ENCODE measurements around a stretch of chr14.

DNA sequence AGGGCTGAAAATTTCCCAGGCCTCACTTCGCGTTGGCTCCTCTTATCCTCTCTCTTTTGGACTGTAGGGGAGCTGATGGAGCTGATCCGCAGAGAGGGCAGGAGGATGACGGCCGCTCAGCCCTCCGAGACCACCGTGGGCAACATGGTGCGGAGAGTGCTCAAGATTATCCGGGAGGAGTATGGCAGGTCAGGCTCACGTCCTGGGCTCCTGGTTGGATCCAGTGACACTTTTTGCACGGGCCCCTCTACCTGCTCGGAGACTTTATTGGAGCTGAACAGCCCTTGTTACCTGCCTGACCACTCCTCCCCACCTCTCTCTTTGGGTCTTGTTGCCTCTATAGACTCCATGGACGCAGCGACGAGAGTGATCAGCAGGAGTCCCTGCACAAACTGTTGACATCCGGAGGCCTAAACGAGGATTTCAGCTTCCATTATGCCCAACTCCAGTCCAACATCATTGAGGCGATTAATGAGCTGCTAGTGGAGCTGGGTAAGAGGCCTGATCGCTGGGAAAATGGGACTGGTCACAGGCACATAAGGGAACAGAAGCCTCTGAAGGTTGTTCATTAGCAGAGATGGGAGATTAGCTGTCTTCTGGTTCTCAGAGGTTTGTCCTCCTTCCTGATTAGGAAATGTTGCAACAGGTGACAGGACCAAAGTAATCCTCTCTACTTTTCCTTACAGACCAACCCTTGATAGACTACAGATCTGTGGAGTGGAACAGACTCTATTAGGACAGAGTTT lies 660 bp downstream of the EIF2B2 start:
- PRO-cap = unidirectional peak, minus-strand start at position 320 of the sequence
- RRBS = no CpG with 5 or more reads among the region's 19 CpGs

GRCh38 chr14:75070818-75071399 lies 1.5 kb downstream of the ZC2HC1C start:
- PRO-cap = no peak
- RRBS = no CpG with 5 or more reads among the region's 14 CpGs

DNA sequence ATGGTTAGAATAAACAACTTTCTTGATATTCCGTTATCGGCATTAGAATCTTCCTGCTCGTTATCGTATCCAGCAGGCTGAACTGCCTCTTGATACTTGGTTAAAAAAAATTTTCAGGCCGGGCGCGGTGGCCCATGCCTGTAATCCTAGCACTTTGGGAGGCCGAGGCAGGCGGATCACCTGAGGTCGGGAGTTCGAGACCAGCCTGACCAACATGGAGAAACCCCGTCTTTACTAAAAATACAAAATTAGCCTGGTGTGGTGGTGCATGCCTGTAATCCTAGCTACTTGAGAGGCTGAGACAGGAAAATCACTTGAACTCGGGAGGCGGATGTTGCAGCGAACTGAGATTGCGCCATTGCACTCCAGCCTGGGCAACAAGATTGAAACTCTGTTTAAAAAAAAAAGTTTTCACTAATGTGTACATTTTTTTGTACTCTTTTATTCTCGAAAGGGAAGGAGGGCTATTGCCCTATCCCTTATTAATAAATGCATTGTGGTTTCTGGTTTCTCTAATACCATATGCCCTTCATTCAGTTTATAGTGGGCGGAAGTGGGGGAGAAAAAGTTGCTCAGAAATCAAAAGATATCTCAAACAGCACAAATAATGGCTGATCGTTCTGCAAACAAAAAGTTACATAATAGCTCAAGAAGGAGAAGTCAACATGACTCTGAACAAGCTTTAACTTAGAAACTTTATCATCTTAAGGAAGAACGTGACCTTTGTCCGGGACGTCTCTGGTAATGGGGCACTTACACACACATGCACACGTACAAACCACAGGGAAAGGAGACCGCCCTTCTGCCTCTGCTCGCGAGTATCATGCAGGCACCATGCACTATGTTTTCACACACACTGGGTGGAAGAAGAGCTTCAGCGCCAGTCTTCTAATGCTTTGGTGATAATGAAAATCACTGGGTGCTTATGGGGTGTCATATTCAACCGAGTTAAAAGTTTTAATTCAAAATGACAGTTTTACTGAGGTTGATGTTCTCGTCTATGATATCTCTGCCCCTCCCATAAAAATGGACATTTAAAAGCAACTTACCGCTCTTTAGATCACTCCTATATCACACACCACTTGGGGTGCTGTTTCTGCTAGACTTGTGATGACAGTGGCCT lies 4.4 kb downstream of the FOS start:
- PRO-cap = no peak
- RRBS = no CpG with 5 or more reads among the region's 30 CpGs

DNA sequence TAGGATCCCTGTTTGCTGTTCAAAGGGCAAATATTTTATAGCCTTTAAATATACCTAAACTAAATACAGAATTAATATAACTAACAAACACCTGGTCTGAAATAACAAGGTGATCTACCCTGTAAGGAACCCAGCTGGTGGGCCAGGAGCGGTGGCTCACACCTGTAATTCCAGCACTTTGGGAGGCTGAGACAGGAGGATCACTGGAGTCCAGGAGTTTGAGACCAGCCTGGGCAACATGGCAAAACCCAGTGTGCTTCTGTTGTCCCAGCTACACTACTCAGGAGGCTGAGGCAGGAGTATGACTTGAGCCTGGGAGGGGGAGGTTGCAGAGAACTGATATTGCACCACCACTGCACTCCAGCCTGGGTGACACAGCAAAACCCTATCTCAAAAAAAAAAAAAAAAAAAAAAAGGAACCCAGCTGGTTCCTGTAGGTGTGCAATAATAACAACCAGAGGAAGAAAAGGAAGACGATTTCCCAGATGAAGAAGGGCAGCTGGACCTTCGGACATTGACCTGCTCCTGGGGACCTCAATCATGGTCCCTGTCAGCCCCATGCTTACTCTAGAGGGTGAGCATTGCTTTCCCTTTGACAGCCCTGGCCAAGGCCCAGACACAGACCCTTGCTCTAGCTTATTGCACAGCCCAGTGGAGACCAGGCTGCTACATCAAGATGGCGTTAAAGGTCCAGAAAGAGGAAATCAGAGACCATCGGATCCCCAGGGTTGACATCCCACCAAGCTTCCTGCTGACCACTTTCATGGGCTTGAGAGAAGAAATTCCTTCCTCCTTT lies 5.4 kb downstream of the FOS start:
- PRO-cap = no peak
- RRBS = no CpG with 5 or more reads among the region's 5 CpGs

DNA sequence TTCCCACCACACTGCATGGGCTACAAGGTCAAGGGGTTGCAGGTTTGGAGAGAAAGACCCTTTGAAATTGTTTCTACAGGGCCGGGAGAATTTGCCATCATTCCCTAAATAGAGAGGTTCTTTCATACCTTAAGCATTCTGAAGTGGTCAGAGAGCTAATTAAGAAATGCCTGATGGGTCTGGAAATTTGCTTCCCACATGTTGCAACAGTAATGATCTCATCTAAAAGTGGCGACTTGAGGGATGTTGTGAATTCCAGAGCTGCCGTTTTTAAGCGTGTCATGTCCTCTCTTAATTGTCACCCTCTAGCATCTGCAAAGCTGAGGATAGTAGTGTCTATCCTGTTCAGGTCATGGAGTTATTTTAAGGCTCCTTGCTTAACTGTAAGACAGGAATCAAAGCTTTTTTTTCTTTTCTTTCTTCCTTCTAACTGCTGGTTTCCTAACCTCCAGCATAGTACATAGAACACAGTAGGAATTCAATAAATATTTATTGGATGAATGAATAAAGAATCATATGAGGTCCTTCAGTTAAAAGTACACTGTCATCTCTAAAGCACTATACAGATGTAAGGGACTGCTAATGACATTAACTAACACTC lies 60.5 kb downstream of the FOS start:
- PRO-cap = no peak
- RRBS = no CpG with 5 or more reads among the region's 4 CpGs

DNA sequence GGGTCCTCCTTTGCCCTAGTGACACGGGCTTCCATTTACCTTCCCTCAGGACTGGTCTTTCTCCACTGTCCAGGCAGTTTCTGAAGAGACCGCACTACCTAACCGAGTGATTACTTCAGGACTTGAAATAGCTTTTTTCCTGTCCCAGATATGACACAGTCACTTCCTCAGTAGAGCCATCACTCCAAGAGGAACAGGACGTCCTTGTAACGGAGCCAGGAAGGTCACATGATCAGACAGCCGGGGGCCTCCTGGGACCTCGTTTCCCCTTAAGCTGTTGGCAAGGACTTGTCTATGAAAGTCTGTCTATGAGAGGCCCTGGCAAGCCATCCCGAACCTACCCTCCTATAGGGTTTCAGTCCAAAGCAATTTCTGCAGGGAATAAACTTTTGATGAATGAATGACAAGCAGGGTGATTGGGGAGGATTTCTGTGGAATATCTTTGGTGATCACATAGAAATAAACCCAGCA lies 62.4 kb downstream of the FOS start:
- PRO-cap = bidirectional peak, plus-strand start at position 310 of the sequence, minus-strand start at position 82 of the sequence
- RRBS = no CpG with 5 or more reads among the region's 8 CpGs

- PRO-cap = unidirectional peak, plus-strand start at chr14:75400524
- RRBS = no CpG with 5 or more reads among the region's 9 CpGs
These were observed 27.7 kb upstream of the JDP2 start for GRCh38 chr14:75399808-75400917.

DNA sequence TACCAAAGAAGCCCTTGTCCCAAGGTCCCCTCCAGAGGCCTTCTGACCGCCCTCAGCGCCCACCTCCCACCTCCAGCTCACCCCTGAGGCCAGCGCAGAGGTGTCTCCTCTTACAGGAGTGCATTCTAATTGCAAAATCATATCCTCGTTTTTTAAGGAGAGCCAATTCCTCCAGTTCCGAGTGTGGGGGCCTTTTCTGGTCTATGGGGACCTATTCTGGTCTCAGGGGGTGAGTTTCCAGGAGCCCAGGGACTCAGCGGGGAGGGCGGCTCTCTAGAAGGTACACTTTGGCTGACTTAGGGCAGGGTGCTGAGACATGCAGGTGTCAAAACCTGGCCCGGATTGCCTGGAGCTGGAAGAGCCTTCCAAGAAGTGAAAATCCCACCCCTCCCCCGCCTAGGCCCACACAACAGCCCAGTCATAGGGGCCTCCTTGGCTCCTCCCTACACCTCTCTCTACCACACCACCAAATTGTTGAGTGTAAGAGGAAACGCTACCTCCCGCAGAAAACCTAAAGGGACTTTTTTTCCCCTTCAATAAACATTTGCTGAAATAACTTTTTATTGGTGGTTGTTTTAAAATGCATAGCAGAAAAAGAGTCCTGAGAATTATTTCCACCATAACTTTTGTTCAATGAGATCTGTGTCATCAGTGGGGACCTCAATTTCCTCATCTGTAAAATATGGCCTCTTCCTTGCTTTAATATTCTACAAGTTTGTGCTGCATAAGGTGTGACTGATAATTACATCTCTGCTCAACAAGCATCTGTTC lies 8.4 kb upstream of the JDP2 start:
- PRO-cap = no peak
- RRBS = no CpG with 5 or more reads among the region's 11 CpGs

DNA sequence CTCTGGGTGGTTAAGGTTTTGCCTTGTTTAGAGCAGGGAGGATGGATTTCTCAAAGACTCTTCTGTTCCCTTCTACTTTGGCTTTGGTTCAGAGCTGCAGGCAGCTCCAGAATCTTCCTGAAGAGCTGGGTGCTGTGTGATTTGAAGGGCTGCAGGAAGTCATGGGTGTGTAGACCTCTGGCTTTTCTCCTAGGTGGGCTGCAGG lies 1.8 kb downstream of the JDP2 start:
- PRO-cap = no peak

GRCh38 chr14:75542419-75543241 lies 20.4 kb downstream of the BATF start:
- PRO-cap = bidirectional peak, plus-strand start at chr14:75543051, minus-strand start at chr14:75542874
- RRBS = 0% methylated on average over 2 of the region's 16 CpGs

DNA sequence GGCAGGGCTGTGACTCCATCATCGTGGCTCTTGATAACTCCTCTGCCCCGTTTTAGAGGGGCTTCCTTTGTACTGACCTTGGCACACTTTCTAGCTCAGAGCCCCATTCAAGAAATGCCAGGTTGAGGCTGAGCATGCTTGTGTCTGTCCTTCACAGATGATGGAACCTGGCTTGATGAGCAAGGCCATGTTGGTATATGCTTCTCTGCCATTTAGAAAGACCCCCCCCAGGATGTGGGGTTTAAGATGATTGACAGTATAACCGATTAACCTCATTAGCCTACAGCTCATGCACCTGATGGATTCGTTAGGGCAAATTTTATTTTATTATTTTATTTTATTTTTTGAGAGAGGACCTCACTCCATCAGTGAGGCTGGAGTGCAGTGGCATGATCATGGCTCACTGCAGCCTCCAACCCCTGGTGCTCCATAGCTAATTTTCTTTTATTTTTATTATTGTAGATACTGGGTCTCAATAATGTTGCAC lies 21.0 kb downstream of the BATF start:
- PRO-cap = no peak
- RRBS = no CpG with 5 or more reads among the region's 4 CpGs

- PRO-cap = no peak
- RRBS = no CpG with 5 or more reads among the region's 4 CpGs
These were observed 901 bp upstream of the IFT43 start for GRCh38 chr14:75984411-75985313.

DNA sequence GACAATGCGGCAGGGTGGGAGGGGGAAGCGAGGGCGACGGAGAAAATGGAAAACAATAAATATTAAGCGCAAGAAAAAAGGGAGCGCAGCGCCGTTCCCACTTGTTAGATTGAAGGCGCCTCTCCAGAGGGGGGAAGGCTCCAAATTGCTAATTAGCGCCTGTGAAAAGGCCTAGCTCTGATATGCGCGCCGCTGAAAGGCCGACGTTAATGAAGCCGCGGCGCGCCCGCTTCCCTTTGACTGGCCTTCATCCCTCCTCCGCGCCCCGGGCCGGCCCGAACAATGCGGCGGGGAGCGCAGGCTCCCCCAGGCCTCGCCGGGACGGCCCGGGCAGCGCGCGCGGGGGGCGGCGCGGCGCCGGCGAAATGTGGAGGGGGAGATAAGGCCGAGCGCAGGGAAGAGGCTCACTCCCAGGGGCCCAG lies 13.1 kb upstream of the GPATCH2L start:
- PRO-cap = no peak
- RRBS = 3% methylated on average over 10 of the region's 44 CpGs

DNA sequence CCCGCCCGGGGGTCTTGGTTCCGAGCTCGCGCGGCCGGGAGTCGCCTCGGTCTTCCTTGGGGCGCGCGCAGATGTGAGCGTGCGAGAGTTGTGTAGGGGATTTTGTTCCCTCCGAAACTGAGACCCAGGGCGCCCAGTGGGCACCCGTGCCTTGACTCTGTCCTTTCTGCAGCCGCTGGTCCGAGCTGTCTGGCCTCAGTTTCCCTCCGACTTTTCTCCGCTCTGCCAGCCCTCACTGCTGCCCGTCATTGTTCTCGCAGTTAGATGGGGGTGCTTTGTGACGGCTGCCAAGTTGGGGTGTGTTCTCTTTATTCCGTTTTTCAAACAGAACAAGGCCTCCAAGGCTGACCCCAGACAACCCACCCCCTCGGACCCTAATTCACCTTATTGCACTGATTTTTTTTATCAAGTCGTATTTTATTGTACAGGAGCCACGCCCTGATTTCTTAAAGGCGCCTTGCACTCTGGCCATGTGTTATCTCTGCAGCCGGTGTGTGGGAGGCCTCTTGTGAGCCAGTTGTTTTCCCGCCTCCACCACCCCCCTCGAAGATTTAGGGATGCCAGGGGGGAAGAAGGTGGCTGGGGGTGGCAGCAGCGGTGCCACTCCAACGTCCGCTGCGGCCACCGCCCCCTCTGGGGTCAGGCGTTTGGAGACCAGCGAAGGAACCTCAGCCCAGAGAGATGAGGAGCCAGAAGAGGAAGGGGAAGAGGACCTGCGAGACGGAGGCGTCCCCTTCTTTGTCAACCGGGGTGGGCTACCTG lies 1.2 kb downstream of the VASH1 start:
- PRO-cap = no peak
- RRBS = 3% methylated on average over 2 of the region's 43 CpGs

DNA sequence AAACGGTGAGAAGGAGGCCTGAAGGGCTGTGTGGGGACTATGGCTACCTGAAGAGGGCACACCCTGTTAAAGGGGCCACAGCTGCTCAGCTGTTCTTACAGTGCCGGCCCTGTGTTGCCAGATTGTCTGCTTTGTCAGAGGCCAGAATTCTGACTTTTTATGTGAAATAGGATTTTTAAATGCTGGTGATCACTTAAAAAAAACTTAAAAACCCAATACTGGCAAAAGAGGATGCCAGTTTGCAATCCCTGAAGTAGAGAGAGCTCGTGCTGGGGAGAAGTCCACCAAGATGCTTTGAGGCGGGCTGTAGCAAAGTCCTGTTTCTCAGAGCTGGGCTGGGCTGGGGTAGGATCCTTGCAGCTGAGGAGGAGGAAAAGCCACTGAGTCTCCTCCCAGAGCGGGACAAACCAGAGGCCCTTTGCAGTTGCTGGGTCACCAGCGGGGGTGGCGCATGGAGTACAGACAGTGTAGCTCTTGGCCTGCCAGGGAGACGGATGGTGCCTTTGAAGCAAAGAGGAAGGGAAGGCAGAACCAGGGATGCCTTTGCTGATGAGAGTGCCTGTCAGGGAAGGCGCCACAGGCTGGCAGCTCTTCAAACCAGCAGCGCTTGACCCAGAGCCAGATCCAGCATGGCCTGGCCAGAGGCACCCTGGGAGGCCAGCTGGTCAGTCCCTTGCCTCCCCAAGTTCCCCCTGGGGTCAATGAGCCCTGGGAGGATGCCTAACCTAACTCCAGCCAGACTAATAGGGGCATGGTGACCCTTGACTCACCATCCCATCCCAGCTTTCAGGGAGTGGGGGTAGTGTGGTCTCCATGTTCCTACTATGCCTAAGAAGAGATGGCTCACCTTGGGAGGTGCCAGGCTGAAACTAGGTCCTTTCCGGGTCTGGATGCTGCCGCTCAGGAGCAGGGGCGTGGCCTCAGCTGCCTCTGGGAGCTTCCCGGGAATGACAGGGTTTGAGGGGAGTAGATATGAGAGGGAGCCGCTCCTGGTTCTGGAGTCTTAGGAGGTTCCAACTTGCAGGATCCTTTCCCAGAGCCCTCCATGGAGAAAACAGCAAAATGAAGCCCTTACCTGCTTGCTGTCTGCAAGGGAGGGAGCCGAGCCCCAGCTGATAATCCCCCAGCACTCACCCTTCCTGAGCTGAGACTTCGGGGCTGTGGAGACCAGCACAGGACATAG lies 19.7 kb downstream of the VASH1 start:
- PRO-cap = no peak
- RRBS = 77% methylated on average over 4 of the region's 17 CpGs

DNA sequence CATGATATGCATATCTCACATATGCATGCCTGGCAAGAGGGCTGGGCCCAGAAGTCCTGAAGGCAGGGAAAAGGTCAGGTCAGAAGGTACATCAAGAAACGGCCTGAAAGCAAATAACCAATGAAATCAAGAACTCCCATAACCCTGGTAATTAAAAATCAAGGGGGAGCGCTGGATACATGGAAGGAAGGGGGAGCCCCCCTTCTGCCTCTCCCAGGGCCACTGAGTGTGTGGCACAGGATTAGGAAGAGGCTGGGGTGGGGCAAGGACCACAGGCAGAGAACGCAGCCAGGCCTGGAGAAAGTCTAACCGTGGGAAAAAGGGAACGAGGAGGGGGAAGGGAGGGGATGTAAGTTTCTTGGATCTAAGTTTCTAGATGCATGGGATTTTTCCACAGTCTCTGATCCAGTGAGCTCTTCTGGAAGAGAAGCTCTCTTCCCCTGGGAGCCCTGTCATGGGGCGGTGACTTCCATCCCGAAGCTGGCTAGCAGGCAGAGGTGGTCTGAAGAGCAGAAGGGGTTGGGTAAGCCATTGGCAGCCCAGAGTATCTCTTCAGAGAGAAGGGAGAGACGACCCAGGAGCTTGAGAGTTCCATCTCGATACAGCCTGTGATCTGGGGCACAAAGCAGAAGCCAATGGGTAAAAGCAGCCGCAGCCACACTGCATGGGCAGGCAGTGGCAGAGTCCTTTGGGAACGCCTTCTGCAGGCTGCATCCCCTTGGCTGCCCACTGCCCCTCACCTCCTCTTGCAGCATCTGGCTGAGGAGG lies 23.7 kb downstream of the ANGEL1 start:
- PRO-cap = no peak
- RRBS = no CpG with 5 or more reads among the region's 11 CpGs

DNA sequence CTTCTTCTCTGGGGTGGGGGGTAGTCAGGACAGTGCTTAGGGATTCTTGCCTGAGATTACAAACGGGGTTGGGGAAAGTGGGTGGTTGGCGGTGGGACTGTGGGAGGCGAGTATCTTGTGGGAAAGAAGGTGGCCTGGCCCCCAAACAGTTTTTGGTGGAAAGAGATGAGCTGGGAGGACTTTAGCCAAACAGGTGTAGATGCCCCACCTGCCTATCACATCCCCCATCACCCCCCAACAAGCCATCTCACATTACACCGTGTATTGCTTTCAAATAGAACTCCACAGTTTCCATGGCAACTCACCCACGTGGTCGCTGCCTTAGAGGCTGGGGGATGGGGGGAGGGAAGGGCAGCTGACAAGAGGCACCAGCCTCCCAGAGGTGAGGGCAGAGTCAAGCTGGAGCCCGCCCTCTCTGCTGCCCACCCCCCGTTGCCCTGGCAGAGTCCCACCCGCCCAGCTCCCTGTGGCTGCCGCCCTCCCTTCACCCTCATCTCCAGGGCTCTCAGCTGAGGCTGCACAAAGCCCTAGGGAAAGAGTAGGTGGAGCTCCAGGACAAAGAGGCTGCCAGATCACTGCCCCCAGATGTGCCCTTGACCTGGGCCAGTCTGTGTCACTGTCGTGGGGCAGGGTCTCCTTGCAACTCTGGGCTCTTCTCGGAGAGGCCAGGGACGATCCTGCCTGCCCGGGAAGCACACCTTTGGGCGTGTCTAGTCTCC lies 98.4 kb downstream of the LRRC74A start:
- PRO-cap = no peak
- RRBS = 63% methylated on average over 2 of the region's 15 CpGs

DNA sequence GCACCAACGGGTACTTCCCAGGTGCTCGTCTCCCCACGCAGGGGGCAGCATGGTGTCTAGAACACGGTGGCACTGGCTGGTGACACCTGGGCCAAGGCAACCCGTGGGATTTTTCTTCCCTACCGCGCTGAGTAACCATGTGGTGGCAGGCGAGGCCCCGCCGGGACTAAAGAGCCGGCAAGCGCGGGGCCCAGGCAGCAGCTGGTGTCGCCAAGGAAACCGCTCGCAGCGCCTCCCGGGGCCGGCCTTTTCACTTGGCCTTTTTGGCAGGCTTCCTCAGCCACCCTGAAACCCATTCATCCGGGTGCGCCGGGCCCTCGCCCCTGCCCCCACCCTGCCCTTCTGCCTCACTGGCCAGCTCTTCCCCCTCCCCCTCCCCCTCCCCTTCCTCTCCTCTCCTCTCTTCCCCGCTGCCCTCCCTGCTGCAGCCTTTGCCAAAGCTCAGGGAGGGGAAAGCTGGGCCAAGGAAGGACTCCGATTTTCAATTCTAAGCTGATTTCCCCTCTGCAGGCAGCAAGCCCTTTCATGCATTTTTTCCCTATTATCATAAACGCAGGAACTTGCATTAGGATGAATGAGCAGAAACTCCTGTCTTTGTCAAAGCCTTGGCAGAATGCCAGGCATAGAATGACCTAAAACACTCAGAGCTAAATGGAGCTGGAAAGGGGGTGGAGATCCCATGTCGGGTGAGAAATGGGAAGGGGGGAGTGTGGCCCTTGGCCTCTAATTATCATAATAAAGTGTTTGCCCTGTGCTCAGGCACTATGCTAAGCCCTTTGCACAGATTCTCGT lies 81.2 kb downstream of the IRF2BPL start:
- PRO-cap = bidirectional peak, plus-strand start at position 444 of the sequence, minus-strand start at position 168 of the sequence
- RRBS = 2% methylated on average over 9 of the region's 28 CpGs

DNA sequence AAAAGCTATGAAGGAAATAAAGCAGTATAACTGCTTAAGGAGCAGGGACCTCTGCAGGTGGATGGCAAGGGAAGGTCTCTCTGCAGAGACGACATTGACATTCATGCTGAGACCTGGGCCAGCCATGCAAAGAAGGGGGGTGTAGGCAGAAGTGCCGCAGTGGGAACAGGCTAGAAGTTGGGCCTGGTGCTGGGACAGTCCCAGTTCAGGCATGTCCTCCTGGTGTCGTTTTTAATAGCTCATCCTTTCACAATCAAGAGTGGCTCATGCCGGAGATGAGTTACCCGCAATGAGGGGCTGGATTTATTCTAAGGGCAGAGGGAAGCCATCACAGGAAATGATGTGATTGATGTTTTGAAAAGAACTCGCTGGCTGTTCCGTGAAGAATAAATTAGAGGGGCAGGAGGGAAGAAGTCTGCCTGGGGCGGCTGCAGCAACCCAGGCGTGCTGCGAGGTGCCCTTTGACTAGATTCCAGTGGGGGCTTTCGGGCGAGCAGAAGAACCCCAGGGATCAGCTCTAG lies 72.6 kb downstream of the IRF2BPL start:
- PRO-cap = unidirectional peak, plus-strand start at position 394 of the sequence
- RRBS = no CpG with 5 or more reads among the region's 12 CpGs

DNA sequence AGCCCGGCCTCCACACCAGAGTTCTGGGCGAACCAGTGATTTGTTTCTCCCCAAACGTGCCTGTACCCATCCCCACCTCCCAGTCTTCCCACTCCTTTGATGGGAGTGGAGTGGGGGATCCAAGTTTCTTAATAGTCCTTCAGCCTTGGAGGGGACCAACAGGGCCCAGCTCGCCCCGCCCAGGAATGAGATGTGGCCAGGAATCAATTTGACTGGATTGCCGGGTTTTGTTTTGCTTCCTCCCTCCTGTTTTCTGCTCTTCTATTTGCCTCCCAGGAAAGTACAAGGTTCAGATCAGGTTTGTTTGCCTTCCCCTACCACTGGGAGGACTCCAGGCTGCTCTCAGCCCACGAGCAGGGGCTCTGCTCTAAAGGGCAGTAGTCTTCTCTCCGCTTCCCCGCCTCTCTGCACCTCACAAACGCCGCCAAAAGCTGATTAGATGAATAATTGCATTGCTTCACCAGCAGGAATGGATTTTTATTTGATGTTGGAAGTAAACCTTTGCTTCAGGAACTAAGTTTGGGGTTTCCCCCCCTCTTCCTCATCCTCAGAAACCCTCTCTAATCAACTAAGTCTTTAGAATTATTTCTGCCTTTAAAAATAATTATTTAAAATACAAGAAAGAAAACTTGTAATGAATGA lies 5.0 kb downstream of the IRF2BPL start:
- PRO-cap = unidirectional peak, minus-strand start at position 404 of the sequence
- RRBS = no CpG with 5 or more reads among the region's 11 CpGs